ENCODE measurements around the genes PDIA2 and CCDC78.

GRCh38 chr16:25920-26339 is 27.5 kb downstream of the POLR3K start:
- PRO-cap, 2 experiments: no peak in any of the 2 experiments

GRCh38 chr16:38565-39558 is 14.5 kb downstream of the POLR3K start:
- PRO-cap, 2 experiments: no peak in any of the 2 experiments

DNA sequence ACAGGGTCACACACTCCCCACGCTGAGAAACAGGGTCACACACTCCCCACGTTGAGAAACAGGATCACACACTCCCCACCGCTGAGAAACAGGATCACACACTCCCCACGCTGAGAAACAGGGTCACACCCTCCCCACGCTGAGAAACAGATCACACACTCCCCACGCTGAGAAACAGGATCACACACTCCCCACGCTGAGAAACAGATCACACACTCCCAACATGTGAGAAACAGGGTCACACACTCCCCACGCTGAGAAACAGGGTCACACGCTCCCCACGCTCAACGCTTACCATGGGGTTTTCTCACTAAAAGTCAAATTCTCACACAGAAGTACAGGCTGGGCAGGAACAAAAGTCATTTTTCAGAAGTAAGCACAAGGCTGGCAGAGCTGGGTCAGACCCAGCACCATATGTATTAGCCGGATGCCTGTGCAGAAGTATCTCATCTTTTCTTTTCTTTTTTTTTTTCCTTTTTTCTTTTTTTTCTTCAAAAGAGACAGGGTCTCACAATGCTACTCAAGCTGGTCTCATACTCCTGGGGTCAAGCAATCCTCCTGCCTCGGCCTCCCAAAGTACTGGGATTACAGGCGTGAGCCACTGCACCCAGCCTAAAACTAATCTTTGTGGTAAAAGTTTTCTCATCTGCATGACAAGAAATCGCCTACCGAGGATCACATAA is 14.4 kb downstream of the NPRL3 start:
- PRO-cap, 2 experiments: no peak in any of the 2 experiments

- PRO-cap, 2 experiments: no peak in any of the 2 experiments
Observed at GRCh38 chr16:180816-181947, 923 bp downstream of the HBQ1 start.

- PRO-cap, 2 experiments: no peak in any of the 2 experiments
Observed at GRCh38 chr16:227165-227863, 1.9 kb downstream of the LUC7L start.

GRCh38 chr16:282922-283402 is at the start of gene PDIA2:
TSS of gene PDIA2 (plus strand) at chr16:283164.
- PRO-cap, 2 experiments: no peak in any of the 2 experiments

DNA sequence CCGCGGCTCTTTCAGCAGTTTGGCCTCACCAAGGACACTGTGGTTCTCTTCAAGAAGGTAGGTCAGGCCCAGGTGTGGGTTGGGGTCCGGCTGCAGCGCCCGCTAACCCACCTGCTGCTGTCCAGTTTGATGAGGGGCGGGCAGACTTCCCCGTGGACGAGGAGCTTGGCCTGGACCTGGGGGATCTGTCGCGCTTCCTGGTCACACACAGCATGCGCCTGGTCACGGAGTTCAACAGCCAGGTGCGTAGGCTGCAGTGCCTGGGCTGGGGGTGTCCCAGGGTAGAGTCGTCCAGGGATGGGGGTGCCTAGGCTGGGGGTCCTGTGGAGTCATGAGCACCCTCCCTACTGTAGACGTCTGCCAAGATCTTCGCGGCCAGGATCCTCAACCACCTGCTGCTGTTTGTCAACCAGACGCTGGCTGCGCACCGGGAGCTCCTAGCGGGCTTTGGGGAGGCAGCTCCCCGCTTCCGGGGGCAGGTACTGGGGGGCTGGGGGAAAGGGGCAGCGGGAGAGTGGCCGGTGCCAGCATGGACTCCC is 2.1 kb downstream of the PDIA2 start:
- PRO-cap, 2 experiments: no peak in any of the 2 experiments

DNA sequence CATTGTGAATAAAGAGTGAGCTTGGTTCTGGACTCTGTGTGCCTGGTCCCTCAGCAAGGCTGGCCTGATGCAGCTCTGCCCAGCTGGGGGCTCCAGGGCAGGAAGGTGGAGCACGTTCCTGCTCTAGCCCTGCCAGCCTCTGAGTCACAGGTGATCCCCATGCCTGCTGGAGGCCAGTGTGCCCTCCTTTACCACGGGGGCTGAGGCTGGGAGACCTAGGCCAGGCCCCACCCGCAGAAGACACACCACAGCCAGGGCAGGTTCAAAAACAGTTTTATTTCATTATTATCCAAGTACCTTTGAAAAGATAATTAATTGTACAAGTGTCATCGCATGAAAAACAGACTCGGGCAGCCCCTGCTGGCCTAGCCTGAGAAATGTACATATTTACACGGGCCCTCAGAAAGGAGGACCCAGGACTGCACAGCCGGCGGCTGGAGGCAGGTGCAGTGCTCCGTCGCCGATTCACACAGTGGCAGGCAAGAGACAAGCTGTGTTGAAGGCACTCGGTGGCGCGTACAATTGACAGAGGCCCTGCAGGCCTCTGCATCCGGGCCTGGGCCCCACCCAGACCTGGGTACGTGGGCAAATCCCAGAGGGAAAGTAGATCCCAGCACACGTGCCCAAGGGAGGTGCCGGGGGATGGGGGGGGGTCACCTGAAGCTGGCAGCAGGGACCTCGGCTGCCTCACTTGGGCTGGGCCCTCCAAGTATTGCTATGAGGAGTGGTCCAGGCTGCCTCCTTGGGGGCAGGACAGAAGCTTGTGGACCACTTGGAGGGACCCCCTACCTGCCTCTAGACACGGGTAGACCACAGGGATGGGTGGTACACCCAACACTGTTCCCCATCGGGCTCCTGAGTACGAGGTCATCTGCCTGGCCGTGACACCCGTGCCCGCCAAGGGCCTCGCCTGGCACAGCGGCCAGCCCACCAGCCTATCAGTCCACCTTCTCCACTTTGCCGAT is 4.5 kb downstream of the PDIA2 start:
- PRO-cap, 2 experiments: no peak in any of the 2 experiments

- PRO-cap, 2 experiments: peak in 2 of 2 experiments; most common plus-strand start chr16:381061 (in 2)
Observed at GRCh38 chr16:380816-381590, 775 bp downstream of the PGAP6 start.

- PRO-cap, 2 experiments: peak in 1 of 2 experiments; most common plus-strand start chr16:424508 (in 1); most common minus-strand start chr16:424418 (in 1)
Observed at GRCh38 chr16:424312-424604, 1.2 kb upstream of the RAB11FIP3 start.

GRCh38 chr16:492510-492943 is 35.0 kb upstream of the CAPN15 start:
- PRO-cap, 2 experiments: no peak in any of the 2 experiments

DNA sequence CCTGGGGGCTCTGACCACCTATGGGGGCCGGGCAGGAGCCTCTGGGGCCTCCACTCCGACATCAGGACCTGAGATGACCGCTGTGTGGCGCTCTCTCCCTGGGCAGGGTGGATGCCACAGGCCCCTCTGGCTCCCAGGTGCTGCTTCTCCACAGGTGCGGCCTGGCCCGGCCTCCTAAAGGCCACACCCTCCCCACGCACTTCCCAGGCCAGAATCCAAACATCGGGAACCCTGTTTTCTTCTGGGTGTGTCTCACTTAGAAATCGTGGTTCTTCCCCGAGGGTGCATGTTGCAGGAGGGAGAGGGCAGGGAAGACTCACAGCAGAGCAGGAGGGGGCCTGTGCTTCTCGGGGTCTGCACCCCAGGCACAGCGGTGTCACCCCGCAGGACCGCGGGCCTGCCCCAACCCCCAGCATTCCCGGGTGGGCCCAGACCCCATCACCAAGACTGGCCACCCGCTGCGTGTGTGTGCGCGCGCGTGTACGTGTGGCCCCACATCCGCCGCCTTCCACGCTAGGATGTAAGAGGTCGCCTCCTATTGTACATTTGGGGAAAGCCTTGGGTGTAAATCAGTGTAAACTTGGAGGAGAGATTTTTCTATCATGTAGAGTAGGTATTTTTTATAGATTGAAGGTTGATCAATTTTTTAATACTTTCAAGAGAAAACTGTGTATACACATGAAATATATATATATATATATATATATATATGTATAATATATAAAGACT is 5.8 kb upstream of the CAPN15 start:
- PRO-cap, 2 experiments: no peak in any of the 2 experiments

DNA sequence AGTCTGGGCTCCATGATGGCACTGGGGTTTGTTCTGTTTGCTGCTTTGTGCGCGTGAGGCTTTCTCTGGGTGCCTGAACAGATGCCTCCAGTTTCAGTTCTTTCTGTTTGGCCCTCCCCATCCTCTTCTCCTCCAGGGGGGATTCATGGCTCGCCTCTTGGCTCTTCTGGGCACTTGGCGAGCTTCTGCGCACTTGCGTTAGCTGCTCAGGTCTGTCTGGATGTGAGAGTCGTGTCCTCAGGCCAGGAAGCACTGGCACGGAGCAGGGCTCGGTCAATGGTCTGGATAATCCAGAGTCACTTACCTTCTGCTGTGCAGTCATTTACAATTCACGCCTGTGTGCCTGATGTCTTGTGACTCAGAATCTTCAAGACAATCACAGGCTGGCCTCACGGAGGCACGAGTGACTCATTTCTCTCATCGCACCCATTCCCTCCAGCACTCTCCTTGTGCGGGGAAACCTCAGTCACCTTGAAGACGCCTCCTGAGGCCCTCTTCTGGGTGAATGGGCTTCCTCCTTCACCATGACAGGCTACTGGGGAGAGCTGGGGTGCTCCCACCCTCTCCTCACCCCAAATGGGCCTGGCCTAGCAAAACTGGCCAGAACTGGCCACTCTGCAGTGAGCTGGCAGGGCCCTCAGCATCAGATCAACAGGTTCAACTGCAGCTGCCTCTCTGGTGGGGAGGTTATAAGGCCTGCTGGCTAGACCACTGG is 2.0 kb upstream of the CAPN15 start:
- PRO-cap, 2 experiments: no peak in any of the 2 experiments

DNA sequence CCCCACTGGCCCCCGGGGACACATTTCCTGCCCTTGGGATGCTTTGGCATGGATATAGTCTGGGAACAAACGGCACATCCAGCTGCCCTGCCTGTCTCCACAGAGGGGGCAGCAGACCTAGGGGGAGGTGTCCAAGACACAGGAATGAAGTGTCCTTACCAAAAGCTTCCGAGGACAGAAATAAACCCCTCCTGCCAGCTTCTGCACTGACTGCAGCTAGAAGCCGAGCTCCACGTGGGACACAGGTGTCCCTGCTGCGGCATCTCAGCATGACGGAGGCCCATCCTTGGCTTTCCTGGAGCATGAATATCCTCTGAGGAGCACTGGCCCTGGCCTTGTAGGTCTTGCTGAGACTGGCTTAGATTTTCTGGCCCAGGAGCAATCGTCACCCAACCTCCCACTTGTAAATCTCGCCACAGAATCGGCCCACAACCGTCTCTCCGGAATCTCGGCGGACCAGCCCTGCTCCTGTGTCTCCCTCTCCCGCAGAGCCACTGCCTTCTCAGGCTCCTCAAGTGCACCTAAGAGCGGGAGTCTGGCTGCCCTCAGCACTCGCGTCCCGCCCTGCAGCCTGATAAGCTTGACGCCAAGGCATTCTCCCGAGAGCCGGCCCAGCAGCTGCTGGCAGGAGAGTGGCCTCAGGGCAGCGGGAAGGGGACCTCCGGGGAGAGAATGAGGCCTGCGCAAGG is 1.1 kb upstream of the CAPN15 start:
- PRO-cap, 2 experiments: peak in 1 of 2 experiments; most common plus-strand start position 602 of the sequence (in 1); most common minus-strand start position 611 of the sequence (in 1)

DNA sequence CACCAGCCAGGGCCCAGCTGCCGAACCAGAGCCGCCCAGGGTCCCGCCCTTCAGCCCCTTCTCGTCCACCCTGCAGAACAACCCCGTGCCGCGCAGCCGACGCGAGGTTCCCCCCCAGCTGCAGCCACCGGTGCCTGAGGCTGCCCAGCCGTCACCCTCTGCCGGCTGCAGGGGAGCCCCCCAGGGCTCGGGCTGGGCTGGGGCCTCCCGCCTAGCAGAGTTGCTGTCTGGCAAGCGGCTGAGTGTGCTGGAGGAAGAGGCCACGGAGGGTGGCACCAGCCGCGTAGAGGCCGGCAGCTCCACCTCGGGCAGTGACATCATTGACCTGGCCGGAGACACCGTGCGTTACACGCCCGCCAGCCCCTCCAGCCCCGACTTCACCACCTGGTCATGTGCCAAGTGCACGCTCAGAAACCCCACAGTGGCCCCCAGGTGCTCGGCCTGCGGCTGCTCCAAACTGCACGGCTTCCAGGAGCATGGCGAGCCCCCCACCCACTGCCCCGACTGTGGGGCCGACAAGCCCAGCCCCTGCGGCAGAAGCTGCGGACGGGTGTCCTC is 12.6 kb upstream of the PRR35 start:
- PRO-cap, 2 experiments: no peak in any of the 2 experiments

- PRO-cap, 2 experiments: no peak in any of the 2 experiments
Observed at GRCh38 chr16:598764-599408, 9.0 kb downstream of the RAB40C start.

DNA sequence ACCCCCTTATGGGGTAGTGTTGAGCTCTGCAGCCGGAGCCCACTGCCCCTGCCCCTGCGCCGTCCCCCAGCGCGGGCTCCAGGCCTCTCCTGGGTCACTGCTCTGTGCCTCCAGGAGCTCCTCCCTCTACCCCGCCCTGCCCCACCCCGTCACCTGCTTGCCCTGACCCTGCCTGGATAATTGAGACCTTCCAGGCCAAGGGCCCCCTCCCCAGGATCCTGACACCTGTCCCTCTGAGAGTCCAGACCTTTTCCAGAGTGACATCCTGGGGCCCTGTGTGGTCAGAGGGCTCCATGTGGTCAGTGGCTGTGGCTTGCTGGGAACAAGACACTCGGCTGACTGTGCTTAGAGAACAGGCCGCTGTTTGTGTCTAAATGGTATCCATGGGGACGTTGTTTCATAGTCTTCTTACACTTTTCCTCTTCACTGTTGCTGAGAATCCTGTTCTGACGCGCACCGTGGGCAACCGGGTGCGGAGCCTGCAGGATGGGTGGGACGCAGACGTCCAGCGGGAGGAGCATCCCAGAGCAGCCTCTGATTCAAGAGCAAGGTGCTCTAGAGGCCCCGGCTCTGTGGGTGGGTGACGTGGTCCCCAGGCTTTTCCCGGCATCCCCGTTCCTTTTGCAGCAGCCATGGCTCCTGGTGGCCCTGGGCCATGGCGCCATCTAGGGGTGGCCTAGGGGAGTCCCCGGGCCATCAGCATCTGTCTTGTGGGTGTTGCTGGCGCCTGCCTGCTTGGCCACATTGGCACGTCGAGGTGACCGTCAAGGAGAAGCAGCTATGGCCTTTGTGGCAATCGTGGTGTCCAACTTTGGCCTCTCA is 20.0 kb upstream of the WFIKKN1 start:
- PRO-cap, 2 experiments: no peak in any of the 2 experiments

- PRO-cap, 2 experiments: no peak in any of the 2 experiments
Observed at GRCh38 chr16:726241-726657, at the start of gene CCDC78. TSS of gene CCDC78 (minus strand) at chr16:726443.

DNA sequence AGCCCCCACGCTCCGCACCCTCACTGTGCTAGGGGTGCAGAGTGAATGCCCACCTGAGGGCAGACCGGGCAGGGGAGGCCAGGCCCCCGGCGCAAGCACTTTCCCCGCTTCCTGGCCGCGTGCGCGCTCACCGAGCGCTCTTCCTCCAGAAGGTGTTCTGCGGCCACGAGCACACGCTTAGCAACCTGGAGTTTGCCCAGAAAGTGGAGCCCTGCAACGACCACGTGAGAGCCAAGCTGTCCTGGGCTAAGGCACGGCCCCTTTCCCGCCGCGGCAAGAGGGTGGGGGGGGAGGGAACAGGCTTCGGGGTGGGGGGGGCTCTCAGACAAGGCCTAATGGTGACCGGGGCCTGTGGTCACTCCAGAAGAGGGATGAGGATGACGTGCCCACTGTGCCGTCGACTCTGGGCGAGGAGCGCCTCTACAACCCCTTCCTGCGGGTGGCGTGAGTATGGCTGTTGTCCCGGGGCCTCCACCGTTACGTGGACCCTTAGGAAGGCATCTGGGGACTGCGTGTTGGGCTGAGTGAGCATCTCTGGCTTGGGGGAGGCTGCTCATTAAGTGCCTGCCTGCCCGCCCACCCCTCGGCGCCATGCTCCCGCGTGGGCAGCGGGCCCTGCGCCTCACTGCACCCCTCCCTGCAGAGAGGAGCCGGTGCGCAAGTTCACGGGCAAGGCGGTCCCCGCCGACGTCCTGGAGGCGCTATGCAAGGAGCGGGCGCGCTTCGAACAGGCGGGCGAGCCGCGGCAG is 1.9 kb downstream of the HAGHL start:
- PRO-cap, 2 experiments: no peak in any of the 2 experiments

DNA sequence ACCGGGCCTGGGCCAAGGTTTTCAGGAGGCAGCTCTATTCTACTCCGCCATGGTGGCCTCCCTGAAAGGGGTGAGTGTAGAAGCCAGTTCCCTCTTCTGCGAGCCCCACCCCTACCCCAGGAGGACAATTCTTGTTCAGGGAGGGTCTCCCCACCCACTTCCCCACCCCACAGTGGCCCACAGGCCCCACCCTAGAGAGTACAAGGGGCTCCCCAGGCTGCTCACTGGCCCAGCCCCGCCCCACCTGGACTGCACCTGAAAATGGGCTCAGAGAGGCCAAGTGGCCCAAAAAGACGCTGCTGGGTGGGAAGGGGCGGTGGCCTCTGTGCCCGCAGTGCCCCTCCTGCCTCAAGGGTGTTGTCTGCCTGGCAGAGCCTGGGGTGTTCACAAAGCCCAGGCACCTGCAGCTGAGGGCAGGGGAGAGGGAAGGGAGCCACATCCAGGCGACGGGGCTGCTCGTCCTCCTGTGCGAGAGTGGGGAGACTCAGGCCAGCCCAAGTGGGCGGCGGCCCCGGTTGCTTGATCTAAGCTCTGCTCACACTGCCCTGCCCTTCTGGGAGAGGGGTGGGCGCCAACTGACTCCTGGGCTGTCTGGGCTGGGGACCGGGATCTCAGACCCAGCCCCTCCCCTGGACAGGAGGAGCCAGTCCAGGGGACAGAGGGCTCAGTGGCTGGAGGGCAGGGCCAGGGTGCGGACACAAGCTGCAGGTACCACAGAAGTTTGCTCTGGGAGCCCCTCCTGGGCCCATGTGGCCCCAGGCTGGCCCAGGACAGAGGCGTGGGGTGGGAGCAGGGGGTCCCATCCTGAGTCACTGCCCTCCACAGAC is 1.5 kb downstream of the MSLN start:
- PRO-cap, 2 experiments: no peak in any of the 2 experiments

Measured in Metastatic Liver Carcinoma in the Lung (tissue), 2 donors.